Temporal lobe (tissue), 2 donors: ENCODE measurements around the gene NPBWR2.

- RAMPAGE, long total RNA = no peak
These were observed at the start of gene NPBWR2 for GRCh38 chr20:64107410-64107761. TSS of gene NPBWR2 (minus strand) at chr20:64107565.

DNA sequence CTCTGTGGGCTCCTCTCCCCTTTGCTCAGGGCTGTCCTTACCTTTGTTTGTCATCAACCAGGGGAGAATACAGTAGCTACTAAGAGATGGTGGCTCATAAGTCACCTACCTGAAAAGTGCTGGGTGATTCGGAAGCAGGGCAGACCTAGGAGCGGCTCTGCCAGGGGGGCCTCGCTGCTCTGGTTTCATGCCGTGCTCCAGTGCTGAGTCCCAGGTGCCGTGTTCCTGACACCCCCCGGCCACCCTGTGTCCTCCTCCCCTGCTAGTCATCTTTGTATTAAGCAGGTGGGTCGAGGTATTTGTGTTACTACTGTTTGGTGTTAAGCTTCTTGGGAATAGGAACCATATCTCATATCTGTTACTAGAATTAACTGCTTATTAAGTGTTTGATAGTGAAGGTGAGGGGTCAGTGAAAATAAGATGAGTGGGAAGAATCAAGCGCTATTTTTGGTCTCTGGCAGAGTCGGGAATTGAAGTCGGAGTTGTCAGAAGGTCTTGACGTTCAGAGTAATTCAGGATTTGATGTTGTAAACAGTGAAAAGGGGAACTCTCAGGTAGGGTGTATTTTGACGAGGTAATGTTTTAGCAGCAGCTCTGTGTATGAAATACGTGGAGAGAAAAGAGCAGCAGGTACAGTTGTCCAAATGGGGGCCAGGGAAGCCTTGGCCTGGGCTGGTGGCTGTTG, 7.3 kb downstream of the PCMTD2 start:
- RAMPAGE, long total RNA = no peak

DNA sequence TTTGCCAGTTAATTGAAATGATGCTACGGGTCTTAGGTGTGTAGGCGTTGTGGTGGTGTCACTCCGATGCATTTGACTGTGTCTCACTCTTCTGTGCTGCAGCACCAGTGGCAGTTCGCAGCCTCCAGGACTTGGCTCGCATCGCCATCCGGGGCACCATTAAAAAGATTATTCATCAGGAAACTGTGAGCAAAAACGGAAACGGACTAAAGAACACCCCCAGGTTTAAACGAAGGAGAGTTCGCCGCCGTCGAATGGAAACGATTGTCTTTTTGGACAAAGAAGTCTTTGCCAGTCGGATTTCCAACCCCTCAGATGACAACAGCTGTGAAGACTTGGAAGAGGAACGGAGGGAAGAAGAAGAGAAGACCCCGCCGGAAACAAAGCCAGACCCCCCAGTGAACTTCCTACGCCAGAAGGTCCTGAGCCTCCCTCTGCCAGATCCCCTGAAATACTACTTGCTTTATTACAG, 17.6 kb downstream of the PCMTD2 start:
- RAMPAGE, long total RNA = no peak